Transverse colon (tissue), 4 donors: ENCODE measurements around a stretch of chr2.

DNA sequence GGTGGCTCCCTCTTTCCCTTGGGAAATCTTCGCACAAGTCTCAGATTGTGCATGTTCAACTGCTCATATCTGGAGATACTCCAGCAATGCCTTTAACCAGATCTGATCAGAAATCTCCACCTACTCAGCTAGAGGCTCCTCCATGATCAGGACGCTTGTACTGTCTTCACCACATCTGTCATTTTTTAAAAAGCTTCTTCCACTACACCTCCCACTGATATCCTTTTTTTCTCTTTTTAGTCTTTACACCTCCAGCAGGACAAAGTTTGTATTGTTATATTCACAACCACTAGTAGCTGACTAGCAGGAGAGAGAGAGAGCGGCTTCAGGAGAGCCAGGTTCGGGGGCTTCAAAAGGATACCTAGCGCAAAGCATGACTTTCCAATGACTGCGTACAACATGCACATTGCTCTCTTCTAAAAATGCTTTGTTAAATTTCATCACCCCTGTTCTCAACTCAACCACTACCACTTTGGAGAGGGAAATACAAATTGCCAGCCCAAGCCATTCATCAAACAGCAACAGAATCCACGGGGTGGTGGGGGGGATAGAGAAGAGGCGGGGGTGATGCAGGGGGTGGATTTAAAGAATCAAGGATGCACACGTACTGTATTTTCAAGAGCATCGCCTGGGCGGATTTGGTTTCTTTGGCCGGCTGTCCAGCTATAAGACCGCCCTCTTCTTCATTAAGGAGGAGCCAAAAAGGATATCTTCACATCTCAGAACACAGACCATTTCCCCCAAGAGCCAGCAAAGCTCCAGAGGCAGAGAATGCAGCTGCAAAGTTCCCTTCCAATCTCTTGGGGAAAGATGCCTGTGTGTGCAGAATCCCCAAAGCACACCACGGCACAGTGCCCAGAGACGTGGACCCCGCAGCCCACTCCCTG is 1.2 kb downstream of the SLC8A1 start:
- PRO-cap, result unidirectional peak, plus-strand start at position 753 of the sequence
- RAMPAGE, long total RNA, 4 experiments, result no peak in any of the 4 experiments

GRCh38 chr2:40457299-40457651 is 5.4 kb upstream of the SLC8A1 start:
- PRO-cap, result no peak
- RAMPAGE, long total RNA, 4 experiments, result no peak in any of the 4 experiments

GRCh38 chr2:41938026-41938930 is 109.5 kb upstream of the PKDCC start:
- PRO-cap, result no peak
- RAMPAGE, long total RNA, 4 experiments, result no peak in any of the 4 experiments

DNA sequence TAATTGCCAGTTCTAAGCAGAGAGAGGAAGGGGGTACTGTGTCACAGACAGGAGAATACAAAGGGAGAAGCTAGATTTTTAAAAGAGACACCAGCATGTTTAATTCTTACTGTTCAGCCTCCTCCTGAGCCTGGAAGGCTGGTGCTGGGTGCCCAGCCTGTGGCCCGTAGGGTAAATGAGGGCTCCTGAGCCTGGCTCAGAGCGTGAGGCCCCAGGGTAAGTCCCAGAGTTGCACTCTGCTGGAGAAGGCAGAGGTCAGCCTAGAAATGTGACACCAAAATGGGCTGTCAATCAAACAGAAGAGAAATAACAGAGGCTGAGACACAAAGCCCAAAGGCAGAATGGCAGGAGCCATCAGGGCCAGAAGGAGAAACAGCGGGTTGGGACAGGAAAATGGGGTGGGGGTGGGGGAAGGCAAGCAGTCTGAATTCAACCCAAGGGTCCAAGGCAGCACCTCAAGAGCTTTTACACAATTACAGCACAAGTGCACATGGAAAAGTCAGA is 58.0 kb upstream of the PKDCC start:
- PRO-cap, result no peak
- RAMPAGE, long total RNA, 4 experiments, result no peak in any of the 4 experiments

- PRO-cap, result no peak
- RAMPAGE, long total RNA, 4 experiments, result no peak in any of the 4 experiments
These were observed 46.1 kb upstream of the PKDCC start for GRCh38 chr2:42001747-42002124.

DNA sequence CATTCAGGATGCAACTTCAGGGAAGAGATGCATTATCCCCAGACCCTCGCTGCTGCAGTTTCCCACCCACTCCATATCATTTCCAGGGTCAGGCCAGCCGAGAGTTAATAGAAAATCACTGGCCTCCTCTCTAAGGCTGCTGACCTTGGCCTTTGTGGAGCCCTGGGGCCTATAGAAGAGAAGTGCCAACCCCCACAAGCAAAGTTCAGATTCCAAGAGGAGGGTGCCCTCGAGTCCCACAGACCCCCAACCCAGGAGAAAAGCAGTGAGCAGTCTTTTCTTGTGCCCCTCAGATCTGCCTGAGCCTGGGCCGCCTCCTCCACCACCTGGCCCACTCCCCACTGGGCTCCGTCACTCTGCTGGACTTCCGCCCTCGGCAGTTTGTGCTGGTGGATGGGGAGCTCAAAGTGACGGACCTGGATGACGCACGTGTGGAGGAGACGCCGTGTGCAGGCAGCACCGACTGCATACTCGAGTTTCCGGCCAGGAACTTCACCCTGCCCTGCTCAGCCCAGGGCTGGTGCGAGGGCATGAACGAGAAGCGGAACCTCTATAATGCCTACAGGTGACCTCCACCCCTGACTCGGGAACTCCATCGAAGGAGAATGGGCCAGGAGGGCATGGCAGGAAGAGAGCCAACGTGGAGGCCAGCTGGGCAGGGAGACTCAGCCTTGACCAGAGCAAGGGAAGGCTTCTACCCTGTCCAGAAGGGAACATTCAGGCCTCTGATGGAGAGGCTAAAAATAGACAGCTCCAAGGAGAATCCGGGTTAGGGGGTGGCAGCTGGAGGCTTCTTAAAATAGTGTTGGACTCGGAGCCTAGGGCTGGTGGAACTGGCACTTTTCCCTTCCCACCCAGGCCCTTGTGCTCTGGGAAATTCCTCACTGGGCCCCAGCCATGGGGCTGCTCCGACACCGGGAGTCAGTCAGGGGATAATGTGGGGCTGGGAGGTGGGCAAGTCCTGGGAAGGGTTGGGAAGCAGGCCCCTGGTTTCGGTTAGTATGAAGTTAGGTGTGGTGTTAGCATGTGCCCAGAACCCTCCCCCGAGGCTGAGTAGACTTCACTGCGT is 6.3 kb downstream of the PKDCC start:
- PRO-cap, result bidirectional peak, plus-strand start at position 405 of the sequence, minus-strand start at position 383 of the sequence
- RAMPAGE, long total RNA, 4 experiments, result start-site peak on the plus strand in 1 of 4 experiments, centred at position 336 of the sequence, 23 reads per replicate

- PRO-cap, result no peak
- RAMPAGE, long total RNA, 4 experiments, result no peak in any of the 4 experiments
These were observed 13.3 kb downstream of the PKDCC start for GRCh38 chr2:42060956-42061685.

- PRO-cap, result unidirectional peak, minus-strand start at chr2:42099634
- RAMPAGE, long total RNA, 4 experiments, result no peak in any of the 4 experiments
These were observed 51.6 kb downstream of the PKDCC start for GRCh38 chr2:42099307-42099861.

DNA sequence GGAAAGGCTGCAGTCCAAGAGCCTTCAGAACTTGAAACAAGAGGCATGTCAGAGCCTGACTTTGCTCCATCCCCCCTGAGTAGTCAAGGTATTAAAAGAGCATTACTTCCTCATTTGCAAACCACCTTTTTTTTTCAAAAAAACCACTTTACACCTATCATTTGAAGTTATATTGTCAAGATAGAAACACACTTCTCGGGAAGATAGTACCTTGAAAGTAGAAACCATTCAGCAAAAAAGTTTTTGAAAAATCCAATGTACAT is 41.7 kb upstream of the EML4 start:
- PRO-cap, result no peak
- RAMPAGE, long total RNA, 4 experiments, result no peak in any of the 4 experiments

DNA sequence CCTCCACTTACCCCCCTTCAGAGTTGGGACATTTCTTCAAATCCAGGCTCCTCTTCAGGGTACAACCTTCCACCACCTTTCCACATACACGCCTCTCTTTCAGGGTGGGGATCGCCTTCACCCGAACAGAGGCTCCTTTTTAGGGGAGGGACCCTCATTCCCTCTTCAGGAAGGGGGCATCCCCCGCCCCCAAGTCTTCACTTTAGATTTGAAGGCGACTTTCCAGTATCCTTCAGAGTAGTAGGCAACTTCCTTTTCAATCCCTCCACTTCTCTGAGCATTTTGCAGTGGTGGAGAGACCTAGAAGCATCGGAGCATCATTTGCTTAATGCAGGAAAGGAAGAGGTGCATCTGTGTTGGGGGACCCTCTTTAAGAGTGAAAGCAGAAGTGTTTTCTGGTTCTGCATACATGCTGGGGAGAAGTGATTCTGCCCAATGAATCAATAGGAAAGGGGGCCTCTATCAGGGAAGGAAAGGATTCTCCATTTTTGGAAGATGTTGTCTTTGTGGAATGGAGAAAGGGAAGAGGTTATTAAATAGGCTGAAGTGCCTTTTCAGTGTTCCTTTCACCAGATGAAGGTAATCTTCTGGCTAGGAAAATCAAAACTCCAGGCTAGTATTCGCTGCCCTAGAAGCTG is 925 bp downstream of the EML4 start:
- PRO-cap, result bidirectional peak, plus-strand start at position 280 of the sequence, minus-strand start at position 275 of the sequence
- RAMPAGE, long total RNA, 4 experiments, result no peak in any of the 4 experiments

DNA sequence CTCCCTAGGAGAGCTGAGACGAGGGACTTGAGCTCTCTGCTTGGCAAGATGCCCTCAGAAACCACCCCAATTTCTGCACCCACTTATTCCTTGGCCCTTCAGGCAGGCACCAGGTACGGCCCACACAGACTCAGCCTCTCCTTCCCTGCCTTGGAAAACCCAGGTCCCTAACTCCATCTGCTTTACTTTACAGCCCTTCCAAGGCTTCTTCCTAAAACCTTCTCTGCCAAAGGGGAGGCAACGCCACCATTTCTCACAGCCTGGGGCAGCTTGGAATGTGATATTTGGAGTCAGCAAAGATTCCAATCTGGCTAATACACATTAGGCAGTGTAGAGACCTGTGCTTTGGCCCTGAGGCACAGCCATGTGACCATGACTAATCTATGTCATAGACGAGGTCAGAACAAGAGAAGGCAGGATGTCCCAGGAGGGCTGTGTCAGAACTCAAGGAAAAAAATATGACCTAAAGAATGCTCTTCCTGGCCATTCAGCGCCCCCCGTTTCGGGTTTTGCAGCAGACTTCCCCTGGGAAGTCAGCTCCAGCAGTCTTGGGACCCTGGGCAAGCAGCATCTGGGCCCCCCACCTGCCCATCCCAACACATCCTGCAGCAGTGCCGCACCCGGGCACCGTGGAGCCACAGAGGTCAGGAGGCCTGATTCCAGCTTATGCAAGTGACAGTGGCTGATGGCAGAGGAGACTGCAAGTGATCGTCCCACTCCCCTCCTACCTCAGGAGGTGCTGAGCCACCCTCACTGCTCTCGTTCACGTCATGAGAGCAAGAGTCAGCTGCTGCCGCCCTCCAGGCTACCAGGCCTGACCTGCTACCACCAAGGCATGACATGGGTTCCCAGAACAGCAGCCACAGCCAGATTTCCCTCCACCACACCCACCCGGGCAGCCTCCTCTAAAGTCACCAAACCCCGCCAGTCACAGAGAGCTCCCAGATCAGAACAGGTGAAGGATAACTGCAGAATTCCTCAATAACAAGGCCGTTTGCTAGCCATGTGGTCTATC is 18.4 kb downstream of the COX7A2L start:
- PRO-cap, result no peak
- RAMPAGE, long total RNA, 4 experiments, result start-site peak on the minus strand in 1 of 4 experiments, centred at position 616 of the sequence, 18 reads per replicate

DNA sequence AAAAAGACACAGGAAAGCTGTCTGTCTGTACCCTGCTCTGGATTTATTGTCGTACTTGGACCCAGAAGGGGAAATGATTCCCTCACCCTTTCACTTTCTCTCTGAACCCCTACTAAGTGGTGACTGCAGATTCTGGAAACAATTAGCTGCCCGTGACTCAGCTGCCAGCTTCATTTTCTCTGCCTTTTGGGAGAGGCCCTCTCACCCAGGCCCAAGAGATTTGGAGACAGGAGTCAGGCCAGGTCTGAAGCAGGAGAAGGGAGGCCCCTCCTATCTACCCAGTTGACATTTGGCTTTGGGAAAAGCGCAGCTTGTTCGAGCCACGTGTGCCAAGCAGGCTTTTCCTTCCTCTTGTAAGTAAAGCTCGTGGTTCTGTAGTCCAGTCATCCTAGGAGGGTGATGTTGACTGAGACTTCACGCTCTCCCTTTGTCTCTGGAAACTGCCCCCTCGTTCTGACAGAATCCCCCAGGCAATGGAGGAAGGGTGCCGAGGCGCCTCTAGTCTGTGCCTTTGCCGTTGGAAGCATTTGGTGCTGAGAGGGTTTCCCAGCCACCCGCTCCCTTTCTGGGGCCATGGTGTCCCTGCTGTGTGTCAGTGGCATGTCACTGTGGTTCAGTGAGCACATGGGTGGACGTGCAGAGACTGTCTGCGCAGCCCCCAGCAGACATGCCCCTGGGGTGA is 8.6 kb downstream of the OXER1 start:
- PRO-cap, result no peak
- RAMPAGE, long total RNA, 4 experiments, result no peak in any of the 4 experiments

DNA sequence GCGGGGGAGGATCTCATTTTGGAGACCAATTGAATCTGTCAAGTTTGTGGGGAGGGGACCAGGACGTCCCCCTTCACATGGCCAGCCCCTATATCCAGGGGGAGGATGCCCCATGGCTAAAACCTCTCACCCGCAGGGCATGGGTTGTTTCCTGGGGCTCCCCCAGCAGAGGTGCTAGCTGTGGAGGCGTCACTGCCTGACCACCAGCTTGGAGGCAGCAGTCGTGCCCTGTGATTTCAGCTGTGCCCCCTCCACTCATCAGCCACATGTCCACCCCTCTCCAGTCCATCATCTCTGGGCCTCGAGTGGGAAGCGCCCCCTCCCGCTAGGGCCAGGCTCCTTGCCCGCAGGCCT is 4.3 kb downstream of the HAAO start:
- PRO-cap, result no peak
- RAMPAGE, long total RNA, 4 experiments, result no peak in any of the 4 experiments

- PRO-cap, result no peak
- RAMPAGE, long total RNA, 4 experiments, result no peak in any of the 4 experiments
These were observed 3.4 kb upstream of the HAAO start for GRCh38 chr2:42795780-42796227.

- PRO-cap, result unidirectional peak, plus-strand start at chr2:42809312
- RAMPAGE, long total RNA, 4 experiments, result no peak in any of the 4 experiments
These were observed 16.7 kb upstream of the HAAO start for GRCh38 chr2:42809015-42809524.

GRCh38 chr2:42828940-42829330 is 36.6 kb upstream of the HAAO start:
- PRO-cap, result no peak
- RAMPAGE, long total RNA, 4 experiments, result no peak in any of the 4 experiments

GRCh38 chr2:42917233-42917757 is 124.9 kb upstream of the HAAO start:
- PRO-cap, result no peak
- RAMPAGE, long total RNA, 4 experiments, result no peak in any of the 4 experiments

DNA sequence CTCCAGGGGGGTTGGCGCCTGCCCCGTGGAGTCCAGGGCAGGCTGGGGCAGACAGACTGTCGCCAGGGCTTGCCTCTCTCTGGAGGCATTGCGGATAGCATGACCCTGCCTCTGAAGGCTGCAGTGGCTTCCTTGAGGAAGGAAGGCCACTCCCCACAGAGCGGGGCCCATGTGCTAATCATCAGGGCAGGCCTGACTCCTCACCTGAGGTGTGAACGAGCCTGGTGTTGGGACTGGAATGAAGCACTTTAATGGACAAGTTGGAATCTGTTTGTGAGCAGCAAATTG is 144.8 kb upstream of the HAAO start:
- PRO-cap, result no peak
- RAMPAGE, long total RNA, 4 experiments, result no peak in any of the 4 experiments

- PRO-cap, result bidirectional peak, plus-strand start at chr2:42979847, minus-strand start at chr2:42979632
- RAMPAGE, long total RNA, 4 experiments, result no peak in any of the 4 experiments
These were observed 187.3 kb upstream of the HAAO start for GRCh38 chr2:42979409-42980316.

DNA sequence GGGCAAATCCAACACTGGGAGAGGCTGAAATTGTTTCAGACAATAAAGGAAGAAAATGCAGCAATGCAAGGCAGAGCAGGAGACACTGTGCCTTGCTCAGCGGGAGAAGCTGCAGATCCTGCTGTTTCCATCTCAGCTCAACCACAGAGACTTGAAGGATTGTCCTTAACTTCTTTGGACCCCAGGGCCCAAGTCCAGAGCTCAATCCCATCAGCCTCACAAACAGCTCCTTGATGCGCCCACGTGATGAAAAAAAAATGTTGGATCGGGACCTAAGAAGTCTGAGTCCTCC is 175.7 kb downstream of the ZFP36L2 start:
- PRO-cap, result no peak
- RAMPAGE, long total RNA, 4 experiments, result no peak in any of the 4 experiments